Body of pancreas (tissue), 2 donors: ENCODE results near the genes CKLF, CMTM4 and DYNC1LI2.

- PRO-cap: no peak
- RAMPAGE, long total RNA, 2 experiments: no peak in any of the 2 experiments
Measured at GRCh38 chr16:58196692-58197547, 986 bp downstream of the CSNK2A2 start.

DNA sequence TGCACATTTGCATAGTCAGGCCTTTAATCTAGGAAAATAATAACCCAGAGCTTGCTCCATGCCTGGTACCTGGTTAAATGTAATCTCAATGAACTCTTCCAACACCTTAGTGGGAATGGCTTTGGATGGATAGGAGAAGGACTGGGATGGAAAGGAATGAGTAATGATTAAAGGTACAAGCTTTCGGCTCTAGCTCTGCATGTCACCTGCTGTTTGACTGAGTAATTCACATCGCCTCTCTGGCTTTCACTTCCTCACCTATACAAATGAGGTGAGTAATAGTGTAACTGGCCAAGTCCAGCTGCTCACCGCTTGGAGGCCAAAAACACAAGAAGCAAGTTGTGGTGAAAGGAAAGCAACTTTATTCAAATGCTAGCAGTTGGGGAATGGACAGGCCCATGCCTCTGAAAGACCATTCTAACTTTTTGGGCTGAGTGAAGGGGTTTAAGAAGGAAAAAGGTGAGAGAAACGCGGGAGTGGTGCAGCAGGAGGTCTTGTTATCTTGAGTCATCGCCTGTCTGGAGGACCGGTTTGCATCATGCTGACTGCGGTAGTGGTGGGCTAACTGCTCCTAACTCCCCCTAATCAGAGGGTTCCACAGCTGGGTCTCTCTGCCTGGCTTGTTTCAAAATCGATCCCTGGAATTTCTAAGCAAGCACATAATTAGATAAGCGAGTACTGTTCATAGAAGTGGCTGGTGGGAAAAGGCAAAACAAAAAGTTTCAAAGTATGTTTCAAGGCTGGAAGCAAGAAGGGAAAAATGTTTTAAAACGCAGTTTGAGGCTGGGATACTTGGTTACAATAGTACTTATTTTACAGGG, 6.1 kb upstream of the CCDC113 start:
- PRO-cap: bidirectional peak, plus-strand start at position 461 of the sequence, minus-strand start at position 219 of the sequence
- RAMPAGE, long total RNA, 2 experiments: no peak in any of the 2 experiments

- PRO-cap: no peak
- RAMPAGE, long total RNA, 2 experiments: no peak in any of the 2 experiments
Measured at GRCh38 chr16:58318241-58318610, 23.4 kb upstream of the PRSS54 start.

GRCh38 chr16:58462707-58463913, 36.8 kb upstream of the NDRG4 start:
- PRO-cap: no peak
- RAMPAGE, long total RNA, 2 experiments: start-site peak on the plus strand in 1 of 2 experiments, at chr16:58463693-58463735 at its widest, 10 reads per replicate

DNA sequence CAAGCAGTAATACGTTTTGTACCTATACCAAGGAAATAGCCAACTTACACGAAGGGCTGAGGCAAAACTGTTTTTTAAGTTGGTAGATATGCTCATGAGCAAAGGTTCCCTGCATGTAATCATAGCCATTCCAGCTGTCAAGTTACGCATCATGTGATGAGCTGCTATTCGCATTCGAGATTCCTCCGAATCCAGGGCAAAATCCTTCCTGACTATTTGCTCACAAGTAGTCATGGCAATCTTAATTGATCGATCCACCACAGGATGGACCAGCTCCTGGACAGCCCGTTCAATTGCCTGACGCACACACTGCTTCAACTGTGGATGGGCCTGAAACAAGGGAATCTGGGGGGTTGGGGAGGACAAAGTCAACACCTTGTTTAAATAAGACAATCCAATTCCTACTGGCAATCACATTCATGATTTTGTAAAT, 28.3 kb downstream of the SETD6 start:
- PRO-cap: no peak
- RAMPAGE, long total RNA, 2 experiments: no peak in any of the 2 experiments

- PRO-cap: no peak
- RAMPAGE, long total RNA, 2 experiments: no peak in any of the 2 experiments
Measured at GRCh38 chr16:58586259-58586896, 43.2 kb downstream of the CNOT1 start.

DNA sequence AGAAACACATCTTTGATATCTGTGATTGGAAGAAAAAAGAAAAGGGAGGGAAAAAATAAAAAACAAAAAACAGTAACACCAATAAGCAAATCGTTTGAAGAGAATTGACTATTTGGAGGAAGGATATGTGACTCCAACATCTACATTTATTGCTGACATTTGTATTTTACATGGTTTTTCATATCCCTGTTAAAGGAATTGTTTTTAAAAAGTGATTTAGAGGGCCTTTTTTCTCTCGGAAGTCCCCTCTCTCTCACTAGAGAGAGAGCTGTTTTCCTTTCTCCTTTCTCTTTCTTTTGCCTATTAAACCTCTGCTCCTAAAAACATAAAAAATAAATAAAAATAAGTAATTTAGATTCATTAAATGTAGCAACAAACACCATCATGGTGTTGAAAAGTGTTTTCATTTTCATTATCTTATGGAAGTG, 1469.7 kb upstream of the GOT2 start:
- PRO-cap: no peak
- RAMPAGE, long total RNA, 2 experiments: no peak in any of the 2 experiments

DNA sequence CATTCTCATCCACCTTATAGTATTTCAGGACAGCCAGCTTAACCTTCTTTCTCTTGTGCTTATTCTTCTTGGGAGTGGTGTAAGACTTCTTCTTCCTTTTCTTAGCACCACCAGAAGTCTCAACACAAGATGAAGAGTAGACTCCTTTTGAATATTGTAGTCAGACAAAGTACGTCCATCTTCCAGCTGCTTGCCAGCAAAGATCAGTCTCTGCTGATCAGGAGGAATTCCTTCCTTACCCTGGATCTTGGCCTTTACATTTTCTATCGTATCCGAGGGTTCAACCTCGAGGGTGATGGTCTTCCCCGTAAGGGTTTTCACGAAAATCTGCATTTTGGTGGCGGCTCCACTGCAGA, 980.7 kb downstream of the CDH8 start:
- PRO-cap: no peak
- RAMPAGE, long total RNA, 2 experiments: no peak in any of the 2 experiments

GRCh38 chr16:61445614-61445940, 590.7 kb downstream of the CDH8 start:
- PRO-cap: no peak
- RAMPAGE, long total RNA, 2 experiments: no peak in any of the 2 experiments

DNA sequence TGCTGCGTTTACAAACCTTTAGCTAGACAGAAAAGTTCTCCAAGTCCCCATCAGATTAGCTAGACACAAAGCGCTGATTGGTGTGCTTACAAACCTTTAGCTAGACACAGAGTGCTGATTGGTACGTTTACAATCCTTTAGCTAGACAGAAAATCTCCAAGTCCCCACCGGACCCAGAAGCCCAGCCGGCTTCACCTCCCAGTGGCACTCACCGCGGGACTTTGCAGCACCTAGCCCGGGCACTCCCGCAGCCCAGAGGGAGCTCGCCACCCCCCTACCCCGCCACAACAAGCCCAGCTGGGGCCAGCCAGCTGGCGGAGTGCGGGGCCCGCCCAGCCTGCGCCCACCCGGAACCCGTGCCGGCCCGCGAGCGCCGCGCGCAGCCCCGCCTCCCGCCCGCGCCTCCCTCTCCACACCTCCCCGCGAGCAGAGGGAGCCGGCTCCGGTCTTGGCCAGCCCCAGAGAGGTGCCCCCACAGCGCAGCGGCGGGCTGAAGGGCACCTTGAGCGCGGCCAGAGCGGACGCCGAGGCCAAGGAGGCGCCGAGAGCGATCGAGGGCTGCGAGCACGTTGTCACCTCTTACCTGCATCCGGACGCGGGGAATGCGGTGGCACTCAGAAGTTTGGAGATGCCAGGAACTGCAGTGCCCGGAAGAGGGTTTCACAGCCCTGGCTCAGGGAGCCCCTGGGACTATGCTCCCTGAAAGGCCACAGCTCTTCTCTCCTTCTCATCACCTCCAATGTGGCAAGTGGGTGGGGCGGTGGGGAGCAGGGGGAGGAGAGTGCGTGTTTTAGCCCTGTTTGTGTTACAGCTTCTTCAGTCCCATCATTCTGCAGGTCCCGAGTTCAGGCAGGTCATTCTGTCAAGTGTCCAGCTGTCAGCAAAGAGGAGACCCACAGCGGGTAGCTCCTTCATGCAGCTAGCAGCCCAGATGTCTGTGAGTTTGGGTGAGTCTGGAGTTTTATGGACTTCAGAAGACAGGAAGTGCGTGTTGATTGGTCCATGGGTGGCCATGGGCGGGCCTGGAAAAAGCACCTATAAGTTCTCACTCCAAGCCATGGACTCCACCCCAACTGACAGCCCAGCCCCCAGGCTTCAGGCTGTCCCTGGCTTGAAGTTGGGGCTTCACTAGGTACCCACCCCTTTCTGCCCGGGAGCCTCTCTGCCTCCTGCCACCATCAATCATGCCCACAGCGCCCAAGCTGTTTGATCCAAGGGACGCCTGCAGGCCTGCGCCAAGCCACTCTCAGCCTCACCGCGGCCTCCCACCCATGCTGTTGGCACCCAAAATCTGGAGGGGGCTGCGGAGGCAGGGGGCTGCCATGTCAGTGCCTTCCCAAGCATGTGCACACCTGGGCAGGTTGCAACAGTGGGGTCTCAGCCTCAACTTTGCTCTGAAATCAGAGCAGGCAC, 1504.2 kb downstream of the CDH11 start:
- PRO-cap: unidirectional peak, minus-strand start at position 937 of the sequence
- RAMPAGE, long total RNA, 2 experiments: start-site peak on the minus strand in 1 of 2 experiments, centred at position 936 of the sequence, 29 reads per replicate

GRCh38 chr16:65004585-65005150, 117.2 kb downstream of the CDH11 start:
- PRO-cap: unidirectional peak, minus-strand start at chr16:65004678
- RAMPAGE, long total RNA, 2 experiments: no peak in any of the 2 experiments

GRCh38 chr16:65122662-65123413, 975 bp upstream of the CDH11 start:
- PRO-cap: bidirectional peak, plus-strand start at chr16:65123362, minus-strand start at chr16:65123026
- RAMPAGE, long total RNA, 2 experiments: no peak in any of the 2 experiments

DNA sequence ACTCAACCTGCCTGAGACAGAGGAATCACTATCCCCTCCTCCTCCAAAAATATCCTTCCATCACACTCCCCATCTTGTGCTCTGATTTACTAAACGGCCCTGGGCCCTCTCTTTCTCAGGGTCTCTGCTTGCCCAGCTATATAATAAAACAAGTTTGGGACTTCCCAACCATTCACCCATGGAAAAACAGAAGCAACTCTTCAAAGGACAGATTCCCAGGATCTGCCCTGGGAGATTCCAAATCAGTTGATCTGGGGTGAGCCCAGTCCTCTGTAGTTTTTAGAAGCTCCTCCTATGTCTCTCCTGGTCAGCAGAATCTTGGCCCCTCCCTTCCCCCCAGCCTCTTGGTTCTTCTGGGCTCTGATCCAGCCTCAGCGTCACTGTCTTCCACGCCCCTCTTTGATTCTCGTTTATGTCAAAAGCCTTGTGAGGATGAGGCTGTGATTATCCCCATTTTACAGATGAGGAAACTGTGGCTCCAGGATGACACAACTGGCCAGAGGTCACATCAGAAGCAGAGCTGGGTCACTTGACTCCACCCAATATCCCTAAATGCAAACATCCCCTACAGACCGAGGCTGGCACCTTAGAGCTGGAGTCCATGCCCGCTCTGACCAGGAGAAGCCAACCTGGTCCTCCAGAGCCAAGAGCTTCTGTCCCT, 908 bp upstream of the CDH5 start:
- PRO-cap: no peak
- RAMPAGE, long total RNA, 2 experiments: no peak in any of the 2 experiments

GRCh38 chr16:66400240-66400575, 26.9 kb upstream of the BEAN1 start:
- PRO-cap: no peak
- RAMPAGE, long total RNA, 2 experiments: no peak in any of the 2 experiments

- PRO-cap: no peak
- RAMPAGE, long total RNA, 2 experiments: no peak in any of the 2 experiments
Measured at GRCh38 chr16:66551120-66551793, 1.1 kb upstream of the CKLF start.

DNA sequence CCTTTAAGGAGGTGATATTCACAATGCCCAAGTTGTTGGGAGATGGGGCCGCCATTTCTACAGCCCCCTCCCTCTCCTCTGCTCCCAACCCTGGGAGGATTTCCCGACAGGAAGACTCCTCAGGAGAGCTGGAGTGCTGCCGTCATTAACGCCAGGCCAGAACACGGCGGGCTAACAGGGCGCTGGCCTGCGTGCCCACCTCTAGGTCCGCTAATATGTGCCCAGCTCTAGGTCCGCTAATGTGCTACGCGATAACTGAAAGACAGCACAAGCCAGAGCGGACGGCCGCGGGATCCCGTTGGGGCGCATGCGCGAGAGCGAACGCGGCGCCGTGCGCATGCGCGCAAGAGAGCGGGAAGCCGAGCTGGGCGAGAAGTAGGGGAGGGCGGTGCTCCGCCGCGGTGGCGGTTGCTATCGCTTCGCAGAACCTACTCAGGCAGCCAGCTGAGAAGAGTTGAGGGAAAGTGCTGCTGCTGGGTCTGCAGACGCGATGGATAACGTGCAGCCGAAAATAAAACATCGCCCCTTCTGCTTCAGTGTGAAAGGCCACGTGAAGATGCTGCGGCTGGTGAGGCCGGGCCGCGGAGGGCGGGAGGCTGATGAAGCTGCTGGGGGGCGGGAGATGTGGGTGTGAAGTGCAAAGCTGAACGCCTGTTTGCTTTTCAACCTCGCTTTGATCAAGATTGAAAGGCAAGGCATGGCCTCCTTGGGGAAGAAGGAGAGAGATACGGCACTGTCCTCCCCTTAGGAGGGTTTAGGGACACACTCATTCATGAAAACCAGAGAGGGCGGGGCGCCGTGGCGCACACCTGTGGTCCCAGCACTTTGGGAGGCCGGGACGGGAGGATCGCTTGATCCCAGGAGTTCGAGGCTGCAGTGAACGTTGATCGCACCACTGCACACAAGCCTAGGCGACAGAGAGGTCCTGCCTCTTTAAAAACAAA, at the start of gene CKLF:
Gene CKLF (plus strand): TSS at position 351 of the 944 bp plus-strand sequence.
- PRO-cap: bidirectional peak, plus-strand start at position 424 of the sequence, minus-strand start at position 257 of the sequence
- RAMPAGE, long total RNA, 2 experiments: start-site peak on the plus strand in 2 of 2 experiments, centred at positions 368 to 378 of the sequence, 129 to 413 reads per replicate

DNA sequence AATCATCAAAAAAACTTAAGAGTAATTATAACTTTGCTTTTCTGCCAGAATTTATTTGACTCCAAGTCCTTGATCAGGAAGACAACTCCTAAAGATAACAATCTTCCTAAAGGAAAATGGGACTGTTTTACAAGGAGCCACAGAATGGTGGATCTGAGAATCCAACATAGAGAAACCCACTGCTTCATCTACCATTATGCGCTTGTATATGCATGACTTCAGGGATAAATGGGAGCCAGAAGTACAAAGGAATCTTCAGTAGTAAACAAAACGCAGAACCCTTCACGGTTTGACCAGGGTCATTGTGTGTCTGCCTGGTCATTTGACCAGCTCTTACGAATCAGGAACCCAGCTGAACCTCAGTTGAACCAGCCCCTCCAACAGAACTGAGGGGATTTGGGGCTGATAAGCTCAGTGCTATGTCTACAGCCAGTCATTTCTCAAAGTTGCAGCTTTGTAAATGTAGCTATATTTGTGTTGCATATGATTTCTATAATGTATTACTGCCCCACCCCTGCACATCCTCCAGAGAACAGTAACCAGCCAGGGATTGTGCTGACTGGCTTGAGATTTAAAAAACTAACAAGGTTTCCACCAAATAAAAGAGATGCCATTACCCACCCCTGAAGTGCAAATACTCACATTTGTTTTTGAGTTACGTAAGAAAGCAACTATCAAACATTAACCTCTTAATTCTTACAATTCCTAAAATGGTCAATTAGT, 6.4 kb downstream of the CMTM4 start:
- PRO-cap: no peak
- RAMPAGE, long total RNA, 2 experiments: no peak in any of the 2 experiments

DNA sequence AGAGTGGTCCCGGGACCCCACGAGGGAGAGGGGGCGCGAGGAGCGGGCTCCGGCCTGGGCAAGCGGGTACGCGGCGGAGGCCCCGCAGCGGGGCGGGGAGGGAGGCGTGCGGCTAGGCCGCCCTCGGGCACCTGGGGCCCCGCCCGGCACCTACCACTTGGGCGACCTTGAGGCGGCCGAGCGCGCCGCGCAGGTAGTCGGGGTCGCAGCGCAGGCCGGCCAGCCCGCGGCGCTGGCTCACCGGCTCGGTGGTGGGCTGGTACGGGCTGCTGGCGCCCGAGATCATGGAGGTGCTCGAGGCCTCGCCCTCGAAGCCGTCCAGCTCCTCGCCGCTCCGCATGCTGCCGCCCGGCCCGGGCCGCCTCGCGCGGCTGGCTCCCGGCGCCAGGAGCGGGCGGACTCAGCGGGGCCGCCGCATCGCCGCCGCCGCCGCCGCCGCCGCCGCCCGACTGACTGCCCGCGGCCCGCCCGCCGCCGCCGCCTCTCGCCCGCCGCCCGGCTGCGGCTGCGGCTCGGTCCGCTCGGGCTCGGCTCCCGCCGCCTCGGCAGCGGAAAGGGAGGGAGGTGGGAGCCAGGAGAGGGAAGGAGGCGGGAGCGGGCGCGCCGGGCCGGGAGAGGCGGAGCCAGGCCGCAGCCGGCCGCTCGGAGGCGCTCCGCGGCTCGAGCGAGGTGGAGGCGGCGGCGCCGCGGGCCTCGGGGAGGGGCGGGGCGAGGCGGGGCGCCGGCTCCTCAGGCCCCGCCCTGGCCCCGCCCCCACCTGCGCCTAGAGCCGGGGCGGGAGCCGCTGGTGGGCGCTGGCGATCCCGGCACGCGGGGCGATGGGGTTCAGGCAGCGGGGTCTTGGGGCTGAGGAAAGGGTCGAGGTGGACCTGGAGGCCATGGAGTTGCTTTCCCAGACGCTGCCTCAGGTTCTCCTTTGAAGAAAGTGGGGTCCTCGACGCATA, at the start of gene CMTM4:
Gene CMTM4 (minus strand): TSS at position 558 of the 944 bp plus-strand sequence.
- PRO-cap: bidirectional peak, plus-strand start at position 160 of the sequence, minus-strand start at position 92 of the sequence; bidirectional peak, plus-strand start at position 766 of the sequence, minus-strand start at position 544 of the sequence
- RAMPAGE, long total RNA, 2 experiments: no peak in any of the 2 experiments

GRCh38 chr16:66750799-66752081, at the start of gene DYNC1LI2:
TSS of gene DYNC1LI2 (minus strand) at chr16:66751609.
- PRO-cap: bidirectional peak, plus-strand start at chr16:66751918, minus-strand start at chr16:66751586
- RAMPAGE, long total RNA, 2 experiments: start-site peak on the minus strand in 2 of 2 experiments, at chr16:66751600-66751615 at its widest, 1,385 to 1,681 reads per replicate

DNA sequence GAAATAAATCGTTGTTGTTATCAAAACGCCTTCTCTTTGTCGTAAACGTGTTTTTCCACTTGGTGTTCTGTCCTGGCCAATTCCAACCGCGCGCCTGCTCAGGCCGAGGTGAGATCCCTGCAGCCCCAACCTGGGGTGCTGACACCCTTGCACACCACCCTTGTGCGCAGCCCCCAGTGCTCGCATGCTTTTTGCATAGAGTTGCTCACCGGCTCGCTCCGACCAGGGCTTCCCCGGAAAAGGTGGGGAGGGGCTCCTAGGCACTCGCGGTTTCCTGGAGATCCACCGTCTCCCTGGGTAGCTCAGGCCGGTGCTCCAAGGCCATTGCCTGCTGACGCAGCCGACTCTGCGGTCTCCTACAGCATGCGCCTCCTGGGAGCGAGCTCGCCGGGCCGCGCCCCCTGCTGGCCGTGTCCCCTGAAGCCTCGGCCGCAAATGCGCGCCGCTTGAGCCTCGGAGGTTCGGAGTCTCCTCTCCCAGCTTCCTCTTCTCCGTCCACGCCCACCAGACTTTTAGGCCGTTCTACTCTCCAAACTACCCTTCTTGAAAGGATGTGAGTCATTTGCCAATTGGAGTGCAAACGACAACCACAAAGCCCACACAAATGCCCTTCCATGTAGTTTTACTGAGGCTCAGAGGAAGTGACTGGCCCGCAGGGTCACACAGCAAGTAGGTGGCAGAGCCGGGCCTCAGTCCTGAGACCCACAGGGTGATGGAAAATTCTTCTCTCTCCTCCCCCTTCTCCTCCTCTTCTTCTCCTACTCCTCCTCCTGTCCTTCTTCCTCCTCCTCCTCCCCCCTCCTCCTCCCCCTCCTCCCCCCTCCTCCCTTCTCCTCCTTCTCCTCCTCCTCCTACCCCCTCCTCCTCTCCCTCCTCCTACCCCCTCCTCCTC, 7.2 kb upstream of the PDP2 start:
- PRO-cap: no peak
- RAMPAGE, long total RNA, 2 experiments: no peak in any of the 2 experiments